GM23248 (cell line): Measurements from ENCODE around the gene SOSTDC1.

DNA sequence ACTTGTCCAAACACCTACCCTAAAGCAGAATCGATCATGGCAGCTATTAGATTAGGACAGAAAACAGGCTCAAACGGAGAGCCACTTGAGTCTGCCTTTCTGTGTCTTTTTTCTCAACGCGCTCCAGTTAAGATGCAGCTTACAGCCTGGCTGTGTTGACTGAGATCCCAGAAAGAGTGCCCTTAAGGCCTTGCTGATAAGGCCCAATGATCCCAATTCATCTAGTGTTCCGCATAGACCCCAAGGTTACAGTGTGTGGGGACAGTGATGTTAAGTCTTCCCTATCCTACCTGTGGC lies 963 bp downstream of the TMEM106B start:
- RAMPAGE, long total RNA = no peak

- RAMPAGE, long total RNA = no peak
These were observed 1.0 kb downstream of the ARL4A start for GRCh38 chr7:12688332-12689021.

- RAMPAGE, long total RNA = no peak
These were observed 139.4 kb downstream of the ETV1 start for GRCh38 chr7:13850005-13850448.

- RAMPAGE, long total RNA = no peak
These were observed 2.4 kb upstream of the ETV1 start for GRCh38 chr7:13991844-13992257.

DNA sequence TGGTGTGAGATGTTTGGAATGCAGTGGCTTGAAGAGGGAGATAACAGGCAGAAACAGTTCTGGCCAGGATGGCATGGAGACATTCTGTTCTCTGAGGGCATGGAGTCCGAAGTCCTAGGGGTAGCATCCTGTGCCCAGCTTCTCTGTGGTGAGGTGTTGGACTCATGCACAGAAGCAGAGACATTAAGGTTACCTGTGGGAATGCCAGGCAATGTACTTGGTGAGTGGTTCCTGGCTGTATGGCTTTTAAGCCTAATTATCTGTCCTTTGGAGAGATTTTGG lies 217.8 kb upstream of the ETV1 start:
- RAMPAGE, long total RNA = no peak

DNA sequence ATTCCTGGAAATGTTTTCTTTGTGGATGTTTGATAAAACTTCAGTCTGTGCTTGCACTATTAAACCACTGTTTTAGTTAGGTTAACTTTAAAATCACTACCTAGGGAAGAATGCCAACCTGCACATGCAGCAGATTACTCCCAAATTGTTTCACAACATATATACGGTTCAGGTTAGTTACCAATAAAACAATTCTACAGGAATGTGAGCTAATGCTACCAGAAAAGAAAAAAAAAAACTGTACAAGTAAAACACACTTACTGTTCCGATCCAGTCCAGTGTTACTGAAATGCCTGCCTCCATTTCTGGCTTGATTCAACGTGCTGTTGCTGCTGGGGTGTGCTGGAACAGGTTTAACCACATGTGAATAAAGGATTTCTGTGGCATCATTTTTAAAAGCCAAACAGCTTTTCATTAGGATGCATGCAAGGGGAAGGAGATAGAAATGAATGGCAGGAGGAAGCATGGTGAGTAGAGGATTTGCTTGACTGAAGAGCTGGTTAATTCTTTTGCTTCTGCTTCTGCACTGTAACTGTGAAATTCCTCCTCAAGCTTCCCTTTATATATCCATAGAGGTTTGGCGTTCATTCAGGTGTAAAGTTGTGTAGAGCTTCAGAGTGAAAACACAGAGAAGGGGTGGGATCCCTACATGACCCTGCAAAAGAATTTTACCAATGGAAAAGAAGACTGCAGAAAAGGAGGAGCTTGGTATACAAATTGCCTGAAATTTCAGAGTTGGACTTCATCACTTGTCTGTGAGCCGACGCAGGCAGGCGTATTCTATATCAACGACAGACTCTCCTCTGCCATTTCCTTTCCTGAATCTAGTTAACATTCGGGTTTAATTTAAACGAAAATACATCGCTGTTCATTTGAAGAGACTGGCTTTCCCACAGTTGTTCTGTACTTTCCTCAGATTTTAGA lies at the start of gene SOSTDC1:
Gene SOSTDC1 (minus strand): TSS at position 536 of the 924 bp plus-strand sequence.
- RAMPAGE, long total RNA = no peak

GRCh38 chr7:16554725-16555311 lies 28.2 kb downstream of the LRRC72 start:
- RAMPAGE, long total RNA = no peak

DNA sequence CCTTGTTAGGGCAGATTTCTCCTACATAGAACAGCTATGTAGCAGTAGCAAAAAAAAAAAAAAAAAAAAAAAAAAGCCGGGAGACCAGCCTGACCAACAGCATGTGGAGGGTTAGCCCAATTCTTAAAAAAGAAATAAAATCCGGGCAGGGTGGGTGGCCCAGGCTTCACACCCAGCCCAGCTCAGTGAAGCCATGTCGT lies 58.1 kb downstream of the ANKMY2 start:
- RAMPAGE, long total RNA = no peak

DNA sequence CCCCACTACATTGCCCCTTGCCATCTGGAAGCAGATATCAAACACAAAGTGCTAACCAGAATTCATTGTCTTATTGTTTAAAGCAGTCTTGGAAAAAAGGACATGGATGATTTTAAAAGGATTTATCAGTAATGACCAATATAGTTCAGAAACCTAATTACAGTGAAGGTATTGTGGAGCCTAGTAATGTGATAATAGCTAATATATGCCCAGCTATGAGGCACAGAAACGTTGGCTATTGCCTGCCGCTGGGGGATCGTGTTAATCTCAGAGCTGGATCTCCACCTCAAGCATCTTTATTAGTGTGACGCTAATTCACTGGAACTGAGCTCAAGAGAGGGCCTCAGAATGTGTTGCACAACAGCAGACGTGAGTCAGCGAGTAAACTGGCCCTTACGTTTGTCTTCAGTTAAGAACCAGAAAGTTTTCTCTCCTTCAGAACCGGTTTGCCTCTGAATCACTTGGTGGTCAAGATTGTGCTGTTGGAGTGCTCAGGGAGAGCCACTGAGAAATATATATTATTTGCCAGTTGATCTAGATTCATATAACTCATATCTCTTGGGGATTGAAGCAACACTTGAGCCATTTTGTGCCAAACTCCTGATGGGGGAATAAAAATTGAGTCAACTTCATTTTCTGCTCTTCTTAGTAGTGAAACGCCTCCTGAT lies 22.0 kb downstream of the BZW2 start:
- RAMPAGE, long total RNA = no peak

DNA sequence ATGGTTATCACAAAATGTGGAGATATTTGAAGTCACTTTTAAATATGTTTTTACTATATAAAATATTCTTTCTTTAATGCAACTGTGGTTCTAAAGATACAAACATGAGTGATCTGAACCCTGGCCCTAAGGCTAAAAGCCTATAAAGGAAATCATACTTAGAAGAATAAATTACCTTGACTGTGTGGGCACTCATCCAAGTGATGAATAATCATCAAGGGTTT lies 3.9 kb downstream of the AGR2 start:
- RAMPAGE, long total RNA = no peak

GRCh38 chr7:17184790-17185220 lies 113.6 kb upstream of the AHR start:
- RAMPAGE, long total RNA = no peak

DNA sequence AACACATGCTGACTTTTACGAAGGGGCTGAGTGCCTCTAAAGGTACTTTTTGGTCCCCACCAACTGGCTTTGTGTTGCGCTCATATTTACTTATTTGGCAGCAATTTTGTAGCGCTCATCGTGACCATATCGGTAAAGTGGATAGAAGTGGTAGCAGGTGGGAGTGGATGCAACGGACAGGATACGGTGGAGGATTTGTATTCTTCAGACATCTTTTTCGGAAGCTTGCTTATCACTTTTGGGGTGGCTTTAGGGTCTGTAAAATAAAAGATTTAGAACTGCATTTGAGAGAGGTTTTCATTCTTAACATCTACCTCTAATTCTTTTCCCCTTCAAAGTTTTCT lies 1.3 kb downstream of the AHR start:
- RAMPAGE, long total RNA = no peak

GRCh38 chr7:17307092-17307472 lies 8.6 kb downstream of the AHR start:
- RAMPAGE, long total RNA = no peak

- RAMPAGE, long total RNA = no peak
These were observed 14.6 kb downstream of the AHR start for GRCh38 chr7:17312657-17313770.

- RAMPAGE, long total RNA = no peak
These were observed 29.2 kb downstream of the AHR start for GRCh38 chr7:17327658-17328129.

GRCh38 chr7:17370122-17370437 lies 71.6 kb downstream of the AHR start:
- RAMPAGE, long total RNA = no peak

DNA sequence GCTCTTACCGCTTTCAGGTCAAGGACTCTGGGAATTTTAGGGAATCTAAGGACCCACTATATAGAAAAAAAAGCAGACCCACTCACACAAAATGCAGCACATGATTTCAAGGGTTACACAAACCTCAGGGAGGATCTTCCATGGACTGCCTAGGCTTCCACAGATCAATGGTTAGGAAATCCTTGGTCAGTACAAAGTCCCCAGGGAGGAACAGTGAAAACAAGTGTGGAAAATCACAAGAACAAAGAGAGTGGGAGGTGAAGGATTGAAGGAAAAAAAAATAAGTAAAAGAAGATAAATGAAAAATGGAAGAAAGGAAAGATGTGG lies 188.4 kb downstream of the AHR start:
- RAMPAGE, long total RNA = no peak

DNA sequence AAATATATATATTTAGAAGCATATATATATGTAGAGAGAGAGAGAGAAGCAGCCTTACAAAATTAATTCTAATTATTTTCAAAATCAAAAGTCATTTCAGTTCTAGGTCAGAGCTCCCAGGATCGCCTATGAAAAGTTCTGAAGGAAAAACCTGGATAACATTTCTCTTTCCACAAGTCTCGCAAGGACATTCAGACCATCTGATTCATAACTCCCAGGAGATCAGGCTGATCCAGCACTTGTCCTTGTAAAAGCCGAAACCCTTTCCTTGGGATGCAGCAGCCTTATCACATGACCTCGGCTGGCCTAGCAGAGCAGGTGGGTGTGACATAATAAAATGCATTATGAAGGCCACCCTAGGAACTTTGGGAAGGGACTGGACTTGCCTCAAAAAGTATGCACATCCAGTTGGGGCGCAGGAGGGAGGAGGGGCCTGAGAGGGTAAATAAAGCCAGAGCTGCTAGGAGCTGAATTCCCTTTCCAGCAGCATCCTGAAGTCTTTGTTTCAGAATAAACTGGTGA lies 260.9 kb downstream of the SNX13 start:
- RAMPAGE, long total RNA = no peak

GRCh38 chr7:17729054-17729375 lies 211.3 kb downstream of the SNX13 start:
- RAMPAGE, long total RNA = no peak

DNA sequence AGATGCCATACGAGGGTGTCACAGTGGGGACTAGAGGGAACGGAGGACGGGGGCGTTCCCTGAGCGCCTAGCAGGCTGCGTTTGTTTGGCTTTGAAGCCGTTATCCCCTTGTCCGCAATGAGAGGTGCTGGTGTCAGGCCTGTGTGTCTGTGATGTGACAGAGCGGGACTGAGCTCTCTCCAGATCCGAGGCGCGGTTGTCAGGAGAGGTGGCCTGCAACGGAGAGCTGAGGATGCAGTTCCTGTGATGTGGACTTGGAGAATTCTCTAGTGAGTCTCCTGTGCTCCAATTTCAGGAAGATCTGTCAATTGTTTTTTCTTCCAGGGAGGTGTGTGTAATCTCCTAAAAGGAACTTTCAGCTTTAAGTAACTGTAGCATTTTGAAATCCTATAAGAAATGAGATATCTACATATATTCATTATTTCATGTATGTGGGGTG lies 60.1 kb upstream of the PRPS1L1 start:
- RAMPAGE, long total RNA = no peak